Progenitor cell of endocrine pancreas (in vitro differentiated cells): ENCODE data around the genes SDC3, ADGRB2 and BSDC1.

GRCh38 chr1:30908325-30909567, at the start of gene SDC3:
Gene SDC3, minus strand, starts transcription at chr1:30908758.
- PRO-cap, result unidirectional peak, plus-strand start at chr1:30908468

DNA sequence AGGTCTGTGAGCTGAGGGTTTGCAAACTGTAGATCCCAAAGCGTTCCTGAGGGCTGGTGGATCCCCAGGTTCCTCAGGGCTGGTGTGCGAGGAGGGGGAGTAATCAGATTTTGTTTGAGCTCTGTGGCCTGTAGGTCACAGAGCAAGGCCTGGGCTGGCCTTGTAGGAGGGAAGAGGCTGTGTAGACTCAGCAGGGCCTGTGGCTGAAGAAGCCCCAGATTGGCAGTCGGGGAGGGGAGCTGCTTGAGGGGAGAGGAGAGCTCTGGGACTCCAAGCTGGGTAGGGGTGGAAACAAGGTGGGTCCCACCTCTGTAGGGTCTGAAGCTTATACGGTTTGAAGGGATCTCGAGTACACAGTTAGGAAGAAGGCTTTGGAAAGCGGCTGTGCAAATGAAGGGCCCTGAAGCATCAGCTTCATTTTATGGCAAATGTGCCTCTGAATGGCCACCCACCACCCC, 5.1 kb upstream of the SDC3 start:
- PRO-cap, result unidirectional peak, plus-strand start at position 373 of the sequence

DNA sequence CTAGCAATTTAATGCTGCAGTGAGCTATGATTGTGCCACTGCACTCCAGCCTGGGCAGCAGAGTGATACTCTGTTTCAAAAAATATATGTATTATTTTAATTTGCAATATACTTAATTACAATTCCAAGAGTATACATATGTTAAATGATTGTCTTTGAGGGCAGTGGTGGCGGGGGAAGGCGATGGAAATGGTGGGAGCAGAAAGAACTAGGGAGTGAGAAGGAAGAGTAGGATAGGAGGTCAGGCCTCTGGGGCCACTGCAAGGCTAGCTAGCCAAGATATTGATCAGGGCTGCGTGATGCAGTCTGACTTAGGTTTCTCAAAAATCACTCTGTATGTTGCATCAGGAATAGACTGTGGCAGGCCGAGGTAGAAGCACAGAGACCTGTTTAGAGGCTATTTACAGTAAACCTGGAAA, 21.1 kb upstream of the PUM1 start:
- PRO-cap, result no peak

GRCh38 chr1:31409930-31410534, 3.0 kb upstream of the SERINC2 start:
- PRO-cap, result no peak

- PRO-cap, result no peak
Measured at GRCh38 chr1:31426125-31426805, 13.3 kb downstream of the SERINC2 start.

DNA sequence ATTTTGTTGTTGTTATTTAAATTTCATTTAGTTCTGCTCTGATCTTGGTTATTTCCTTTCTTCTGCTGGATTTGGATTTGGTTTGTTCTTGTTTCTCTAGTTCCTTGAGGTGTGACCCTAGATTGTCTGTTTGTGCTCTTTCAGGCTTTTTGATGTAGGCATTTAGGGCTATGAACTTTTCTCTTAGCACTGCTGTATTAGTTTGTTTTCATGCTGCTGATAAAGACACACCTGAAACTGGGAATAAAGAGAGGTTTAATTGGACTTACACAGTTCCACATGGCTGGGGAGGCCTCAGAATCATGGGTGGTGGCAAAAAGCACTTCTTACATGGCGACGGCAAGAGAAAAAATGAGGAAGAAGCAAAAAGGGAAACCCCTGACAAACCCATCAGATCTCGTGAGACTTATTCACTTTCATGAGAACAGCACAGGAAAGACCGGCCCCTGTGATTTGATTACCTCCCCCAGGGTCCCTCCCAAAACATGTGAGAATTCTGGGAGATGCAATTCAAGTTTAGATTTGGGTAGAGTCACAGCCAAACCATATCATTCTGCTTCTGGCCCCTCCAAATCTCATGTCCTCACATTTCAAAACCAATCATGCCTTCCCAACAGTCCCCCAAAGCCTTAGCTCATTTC, 59.3 kb downstream of the SERINC2 start:
- PRO-cap, result no peak

- PRO-cap, result no peak
Measured at GRCh38 chr1:31580209-31581442, 4.3 kb downstream of the TINAGL1 start.

DNA sequence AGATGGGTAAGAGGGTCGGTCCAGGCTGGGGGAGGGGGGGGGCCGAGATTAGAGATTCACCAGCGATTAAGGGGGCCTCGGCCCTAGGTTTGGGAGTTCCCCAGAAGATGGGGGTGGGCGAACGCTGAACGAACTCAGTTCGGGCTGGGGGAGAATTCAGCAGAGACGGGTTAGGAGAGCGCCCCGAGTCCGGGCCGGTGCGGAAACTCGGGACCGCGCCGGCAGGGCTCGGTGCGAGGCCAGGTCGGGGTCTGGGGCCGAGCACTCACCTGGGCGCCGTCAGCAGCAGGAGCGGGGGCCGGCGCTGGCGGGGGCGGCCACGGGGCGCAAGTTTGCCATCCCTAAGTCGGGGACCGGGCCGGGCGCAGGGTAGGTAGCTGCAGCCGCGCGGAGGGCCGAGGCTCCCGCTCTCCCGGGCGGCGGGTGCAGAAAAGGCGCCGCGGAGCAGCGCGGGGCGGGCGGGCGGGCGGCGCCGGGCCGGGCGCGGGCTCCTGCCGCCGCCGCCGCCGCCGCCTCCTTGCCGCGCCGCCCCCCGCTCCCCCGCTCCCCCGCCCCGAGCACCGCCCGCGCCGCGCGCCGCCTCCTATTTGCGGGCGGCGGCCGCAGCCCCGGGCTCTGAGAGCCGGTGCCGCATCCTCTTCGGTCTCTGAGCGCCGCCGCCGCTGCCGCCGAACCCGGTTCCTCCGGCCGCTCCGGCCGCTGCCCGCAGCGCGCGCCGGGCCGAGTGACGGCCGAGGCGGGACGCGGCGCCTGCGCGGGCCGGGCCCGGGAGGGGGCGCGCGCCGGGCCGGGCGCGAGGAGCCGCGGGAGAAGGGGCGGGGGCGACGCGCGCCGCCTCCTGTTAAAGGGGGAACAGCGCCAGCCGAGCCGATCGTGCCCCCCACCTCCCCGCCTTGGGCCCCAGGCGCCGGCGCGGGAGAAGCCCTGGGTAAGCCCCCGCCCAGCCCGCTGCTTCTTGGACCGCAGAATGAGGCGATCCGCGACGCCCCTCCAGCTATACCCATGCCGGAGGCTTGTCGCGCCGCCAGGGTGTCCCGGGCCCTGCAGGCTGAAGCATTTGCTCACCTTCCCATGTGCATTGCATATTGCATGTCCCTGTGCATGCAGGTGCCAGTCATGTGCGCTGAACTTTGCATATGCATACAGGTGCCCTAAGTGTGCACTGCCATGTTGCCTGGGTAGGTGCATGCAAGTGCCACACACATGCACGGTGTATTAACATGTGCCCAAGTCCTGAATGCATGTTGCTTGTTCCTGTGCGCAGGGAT, at the start of gene ADGRB2:
Gene ADGRB2, minus strand, starts transcription at position 726 of the 1,268 bp plus-strand sequence.
- PRO-cap, result unidirectional peak, minus-strand start at position 969 of the sequence

DNA sequence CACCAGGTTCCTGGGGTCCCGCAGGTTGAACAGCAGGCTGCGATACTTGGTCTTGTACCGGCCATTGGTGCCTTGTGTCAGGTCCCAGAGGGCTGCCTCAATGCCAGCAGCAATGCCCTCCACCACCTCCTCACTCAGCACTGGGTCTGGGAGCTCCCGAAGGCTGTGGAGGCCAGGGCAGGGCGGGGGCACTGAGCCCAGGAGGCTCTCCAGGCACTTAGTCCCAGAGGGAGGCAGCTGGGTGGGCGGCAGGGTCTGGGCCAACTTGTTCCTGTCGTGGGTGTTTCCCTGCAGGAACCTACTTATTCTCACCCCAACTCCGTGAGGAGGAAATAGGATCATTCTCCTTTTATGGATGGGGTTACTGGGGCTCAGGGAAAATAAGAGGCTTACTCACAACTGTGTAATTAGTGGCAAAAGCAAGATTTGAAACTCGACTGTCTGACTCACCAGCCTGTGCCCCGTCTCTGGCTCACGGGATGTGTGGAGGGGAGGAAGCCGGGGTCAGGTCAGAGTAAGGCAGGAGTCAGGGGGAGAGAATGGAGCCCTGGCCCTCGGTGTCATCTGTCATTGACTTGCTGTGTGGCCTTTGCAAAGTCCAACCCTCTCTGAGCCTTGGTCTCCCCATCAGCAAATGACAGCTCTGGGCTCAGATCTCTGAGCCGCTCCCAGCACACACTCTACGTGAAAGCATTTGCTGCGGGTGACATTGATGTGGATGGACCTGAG, 17.2 kb downstream of the SPOCD1 start:
- PRO-cap, result no peak

- PRO-cap, result no peak
Measured at GRCh38 chr1:31802468-31803058, 13.3 kb downstream of the SPOCD1 start.

GRCh38 chr1:31943944-31945218, 6.2 kb upstream of the PTP4A2 start:
- PRO-cap, result bidirectional peak, plus-strand start at chr1:31944606, minus-strand start at chr1:31944374; bidirectional peak, plus-strand start at chr1:31944861, minus-strand start at chr1:31944871

GRCh38 chr1:32015125-32015448, 1.4 kb downstream of the KHDRBS1 start:
- PRO-cap, result no peak

DNA sequence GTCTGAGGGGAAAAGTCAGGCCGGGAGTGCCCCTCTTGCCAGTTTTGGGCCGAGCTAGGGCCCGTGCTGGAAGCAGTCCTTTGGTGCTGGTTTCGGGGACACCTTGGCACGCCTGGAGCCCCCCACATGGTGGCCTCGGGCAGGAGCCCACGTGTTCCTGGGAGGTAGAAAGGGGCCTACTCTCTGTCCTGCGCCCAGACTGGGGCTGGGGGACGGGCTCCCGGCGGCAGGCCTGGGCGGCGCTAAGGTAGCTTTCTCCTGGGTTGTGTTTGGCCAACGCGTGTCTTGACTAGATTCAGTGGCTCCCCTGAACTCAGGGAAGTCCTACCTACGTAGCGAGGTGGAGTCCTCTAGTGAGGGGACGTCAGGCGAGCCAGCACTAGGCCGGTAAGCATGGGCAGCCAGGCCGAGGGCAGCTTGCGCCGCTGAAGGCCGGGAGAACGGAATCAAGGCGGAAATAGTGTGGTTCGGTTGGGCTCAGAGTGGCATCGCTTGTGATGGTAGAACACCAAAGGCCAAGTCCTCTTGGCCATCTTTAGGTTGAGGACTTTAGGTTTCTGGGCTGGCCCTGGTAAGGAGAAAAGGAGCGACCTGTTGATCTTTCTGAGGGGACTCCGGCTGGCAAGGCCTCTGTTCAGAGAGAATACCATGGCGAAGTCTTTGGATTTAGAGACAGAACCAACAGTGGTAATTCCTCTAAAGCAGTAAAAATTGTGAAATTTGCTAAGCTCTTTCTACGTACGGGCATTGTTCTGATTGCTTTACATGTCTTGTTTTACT, 582 bp downstream of the KPNA6 start:
- PRO-cap, result bidirectional peak, plus-strand start at position 353 of the sequence, minus-strand start at position 287 of the sequence

- PRO-cap, result no peak
Measured at GRCh38 chr1:32198925-32199539, 1.4 kb upstream of the CCDC28B start.

DNA sequence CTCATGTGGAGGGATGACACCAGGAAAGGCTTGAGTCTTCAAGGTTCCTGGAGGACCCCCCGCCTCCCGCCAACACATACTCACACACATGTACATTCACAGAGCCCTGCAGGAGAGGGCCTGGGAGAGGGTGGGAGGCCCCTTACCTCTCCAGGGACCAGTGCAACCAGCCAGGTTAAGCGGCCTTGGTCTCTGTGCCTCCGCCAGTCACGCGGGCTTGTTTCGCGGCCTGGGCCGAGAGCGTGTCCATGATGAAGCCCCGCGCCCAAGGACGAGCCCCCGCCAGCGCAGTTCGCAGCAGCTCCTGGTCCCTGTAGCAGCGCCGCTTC, 7.3 kb upstream of the FAM167B start:
- PRO-cap, result bidirectional peak, plus-strand start at position 290 of the sequence, minus-strand start at position 86 of the sequence

GRCh38 chr1:32330276-32330618, 5.8 kb downstream of the MARCKSL1 start:
- PRO-cap, result no peak

- PRO-cap, result no peak
Measured at GRCh38 chr1:32333697-32334749, 2.0 kb downstream of the MARCKSL1 start.

DNA sequence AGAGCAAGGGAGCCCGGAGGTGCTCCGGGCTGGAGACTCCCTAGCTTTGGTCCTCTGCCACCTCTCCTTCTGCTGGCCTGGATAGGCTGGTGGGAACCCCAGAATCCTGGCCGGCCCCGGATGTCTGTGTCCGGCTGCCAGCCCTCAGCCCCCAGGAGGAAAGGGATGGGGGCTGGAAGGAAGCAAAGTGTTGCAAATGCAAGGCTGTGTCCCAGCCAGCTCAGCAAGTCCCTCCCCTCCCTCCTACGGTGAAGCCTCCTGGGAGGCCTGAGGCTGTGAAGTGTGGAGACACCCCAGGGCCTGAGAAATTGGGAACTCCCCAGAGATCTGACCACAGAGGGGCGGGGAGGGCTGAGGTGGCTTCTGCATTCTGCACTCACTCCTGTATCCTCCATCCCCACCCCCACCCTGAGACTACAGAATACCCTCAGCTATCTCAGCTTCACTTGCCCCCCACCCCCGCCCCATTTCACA, 1.2 kb upstream of the MARCKSL1 start:
- PRO-cap, result no peak

- PRO-cap, result no peak
Measured at GRCh38 chr1:32339414-32340008, 3.5 kb upstream of the MARCKSL1 start.

GRCh38 chr1:32393547-32394544, at the start of gene BSDC1:
Gene BSDC1, minus strand, starts transcription at chr1:32394441.
- PRO-cap, result bidirectional peak, plus-strand start at chr1:32394027, minus-strand start at chr1:32393951; bidirectional peak, plus-strand start at chr1:32394124, minus-strand start at chr1:32394155; bidirectional peak, plus-strand start at chr1:32394640, minus-strand start at chr1:32394431